Cerebellum (tissue), 5 donors: ENCODE measurements around a stretch of chr18.

DNA sequence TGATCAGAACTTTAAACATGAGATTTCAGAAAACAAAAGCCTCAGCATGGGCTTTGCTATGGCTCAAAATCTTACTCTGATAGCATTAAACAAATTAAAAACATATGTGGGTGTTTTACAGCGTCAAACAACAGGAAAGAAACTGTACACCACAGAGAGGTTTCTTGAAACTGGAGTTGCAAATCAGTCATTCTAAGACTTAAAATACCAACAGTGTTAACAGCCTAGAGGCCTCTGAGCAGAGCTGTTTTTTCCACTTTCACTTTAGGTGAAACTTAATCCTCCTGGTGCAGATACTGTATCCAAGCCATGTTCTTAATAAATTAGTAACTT is 30.0 kb downstream of the MBP start:
- PRO-cap, 3 experiments: no peak in any of the 3 experiments
- RAMPAGE, long total RNA: no peak

DNA sequence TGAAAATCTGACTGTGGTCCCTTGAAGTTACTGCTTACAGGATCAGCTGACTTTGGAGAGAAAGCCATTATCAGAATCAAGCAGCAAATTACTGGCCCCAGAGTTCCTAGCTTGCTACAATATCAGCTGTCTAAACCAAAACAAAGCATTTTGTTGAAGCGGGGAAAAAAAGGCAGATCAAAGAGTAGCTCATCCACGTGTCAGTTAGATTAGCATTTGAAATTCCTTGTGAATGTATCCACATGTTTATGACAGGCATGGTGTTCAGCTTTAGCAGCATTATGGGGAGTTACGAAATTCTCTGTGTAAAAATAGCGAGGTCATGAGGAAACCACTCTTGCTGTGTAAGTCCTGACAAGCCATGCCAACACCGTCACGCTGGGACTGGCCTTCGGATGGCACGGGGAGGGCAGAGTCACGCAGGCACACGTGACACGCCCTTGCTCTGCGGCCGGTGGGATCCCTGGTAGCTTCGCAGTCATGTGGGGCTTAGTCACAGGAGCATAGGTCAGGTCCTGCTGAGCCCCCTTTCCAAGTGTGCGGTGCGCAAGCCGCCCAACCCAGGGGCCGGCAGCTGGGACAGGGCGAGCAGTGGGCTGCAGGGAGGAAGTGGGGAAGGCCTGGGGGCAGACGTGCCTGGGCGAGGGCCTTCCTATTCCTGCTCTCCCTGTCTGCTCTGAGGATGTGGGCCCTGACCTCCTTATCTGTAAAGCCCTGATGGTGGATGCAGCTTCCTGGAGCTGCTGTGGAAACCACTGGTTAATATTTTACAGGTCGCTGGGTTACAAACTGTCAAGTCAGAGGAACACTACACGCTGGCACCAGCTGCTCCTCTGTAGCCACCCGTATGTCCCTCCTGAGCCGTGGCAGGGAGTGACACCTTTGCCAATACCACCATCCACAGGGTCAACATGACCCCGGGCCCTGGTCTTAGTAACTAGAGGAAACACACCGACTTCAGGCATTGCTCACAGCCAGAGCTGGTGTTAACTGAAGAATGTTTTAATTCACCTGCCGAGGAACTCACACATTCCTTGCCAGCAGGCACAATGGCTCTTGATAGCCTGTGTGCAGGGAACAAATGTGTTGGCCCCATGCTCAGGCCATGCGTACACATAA is 18.0 kb downstream of the MBP start:
- PRO-cap, 3 experiments: no peak in any of the 3 experiments
- RAMPAGE, long total RNA: no peak

GRCh38 chr18:77115392-77115804 is 17.2 kb downstream of the MBP start:
- PRO-cap, 3 experiments: no peak in any of the 3 experiments
- RAMPAGE, long total RNA: no peak

GRCh38 chr18:78122954-78123501 is 856.6 kb upstream of the SALL3 start:
- PRO-cap, 3 experiments: no peak in any of the 3 experiments
- RAMPAGE, long total RNA: no peak

- PRO-cap, 3 experiments: no peak in any of the 3 experiments
- RAMPAGE, long total RNA: no peak
Measured at GRCh38 chr18:78266439-78266781, 713.2 kb upstream of the SALL3 start.

DNA sequence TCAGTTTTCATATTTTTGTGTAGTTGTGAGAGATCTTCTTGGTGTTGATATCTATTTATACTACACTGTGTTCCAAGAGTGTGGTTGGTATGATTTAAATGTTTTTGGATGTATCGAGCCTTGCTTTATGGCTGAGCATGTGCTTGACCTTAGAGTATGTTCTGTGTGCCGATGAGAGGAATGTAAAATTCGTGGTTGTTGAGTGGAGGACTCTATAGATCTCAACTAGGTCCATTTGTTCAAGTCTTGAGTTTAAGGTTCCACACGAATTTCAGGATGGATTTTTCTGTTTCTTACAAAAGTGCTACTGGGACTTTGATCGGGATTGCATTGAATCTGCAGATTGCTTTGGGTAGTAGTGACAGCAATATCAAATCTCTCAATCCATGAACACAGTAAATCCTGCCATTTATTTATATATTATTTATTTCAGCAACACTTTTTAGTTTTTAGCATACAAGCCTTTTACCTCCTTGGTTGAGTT is 698.7 kb upstream of the SALL3 start:
- PRO-cap, 3 experiments: no peak in any of the 3 experiments
- RAMPAGE, long total RNA: no peak

DNA sequence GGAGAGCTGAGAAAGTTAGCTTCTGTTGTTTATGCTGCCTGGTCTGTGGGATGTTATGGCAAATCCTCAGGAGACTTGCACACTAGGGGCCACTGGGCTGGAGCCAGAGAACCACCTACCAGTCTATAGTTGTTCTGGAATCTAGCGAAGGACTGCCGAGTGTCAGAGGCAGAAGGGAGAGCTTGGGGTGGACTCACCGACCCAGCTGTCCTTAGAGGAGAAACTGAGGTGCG is 398.8 kb upstream of the SALL3 start:
- PRO-cap, 3 experiments: peak in 1 of 3 experiments; most common plus-strand start position 155 of the sequence (in 1)
- RAMPAGE, long total RNA: no peak

DNA sequence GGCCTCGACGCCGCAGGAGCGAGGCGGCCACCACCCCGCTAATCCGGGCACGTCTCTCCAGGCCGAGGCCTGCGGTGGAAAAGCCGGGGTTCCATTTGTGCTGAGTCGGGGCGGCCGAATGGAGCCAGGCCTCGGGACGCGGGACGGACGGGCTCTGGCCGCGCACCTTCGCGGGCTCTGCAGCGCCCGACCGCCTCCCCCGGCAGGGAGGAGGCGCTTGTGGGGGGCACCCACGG is 1.2 kb upstream of the NFATC1 start:
- PRO-cap, 3 experiments: no peak in any of the 3 experiments
- RAMPAGE, long total RNA: no peak

DNA sequence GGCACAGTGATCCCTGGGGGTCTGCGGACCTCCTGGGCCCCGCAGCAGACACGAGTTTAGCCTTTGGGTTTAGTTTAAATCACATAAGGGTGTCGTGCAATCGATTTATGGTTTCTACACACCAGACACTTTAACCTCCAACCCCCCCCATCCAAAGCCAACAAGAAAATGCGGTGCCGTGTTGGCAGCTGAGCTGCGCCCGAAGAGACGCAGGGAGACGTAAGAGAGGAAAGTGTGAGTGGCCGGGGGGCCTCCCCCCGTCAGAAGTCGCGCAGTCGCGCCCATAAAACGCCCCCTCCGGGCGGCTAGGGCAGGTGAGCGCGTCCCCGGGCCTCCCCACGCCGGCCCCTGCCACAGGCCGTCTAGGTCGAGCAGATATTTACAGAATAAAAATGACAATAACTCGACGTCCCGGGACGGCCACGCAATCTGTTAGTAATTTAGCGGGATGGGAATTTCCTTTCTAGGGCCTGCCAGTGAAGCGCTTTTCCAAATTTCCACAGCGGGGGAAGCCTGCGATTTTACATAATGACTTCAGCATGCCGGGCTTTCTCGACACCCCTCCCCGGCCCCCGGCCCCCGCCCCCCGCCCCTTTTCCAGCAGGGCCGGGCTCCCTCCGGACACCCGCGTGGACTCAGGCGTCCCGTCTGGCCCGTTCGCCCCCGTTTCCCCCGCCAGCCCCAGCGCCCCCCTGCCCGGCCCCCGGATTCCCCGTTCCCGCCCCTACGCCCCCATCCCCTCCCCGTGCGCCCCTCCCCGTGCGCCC is 729 bp upstream of the NFATC1 start:
- PRO-cap, 3 experiments: no peak in any of the 3 experiments
- RAMPAGE, long total RNA: no peak

DNA sequence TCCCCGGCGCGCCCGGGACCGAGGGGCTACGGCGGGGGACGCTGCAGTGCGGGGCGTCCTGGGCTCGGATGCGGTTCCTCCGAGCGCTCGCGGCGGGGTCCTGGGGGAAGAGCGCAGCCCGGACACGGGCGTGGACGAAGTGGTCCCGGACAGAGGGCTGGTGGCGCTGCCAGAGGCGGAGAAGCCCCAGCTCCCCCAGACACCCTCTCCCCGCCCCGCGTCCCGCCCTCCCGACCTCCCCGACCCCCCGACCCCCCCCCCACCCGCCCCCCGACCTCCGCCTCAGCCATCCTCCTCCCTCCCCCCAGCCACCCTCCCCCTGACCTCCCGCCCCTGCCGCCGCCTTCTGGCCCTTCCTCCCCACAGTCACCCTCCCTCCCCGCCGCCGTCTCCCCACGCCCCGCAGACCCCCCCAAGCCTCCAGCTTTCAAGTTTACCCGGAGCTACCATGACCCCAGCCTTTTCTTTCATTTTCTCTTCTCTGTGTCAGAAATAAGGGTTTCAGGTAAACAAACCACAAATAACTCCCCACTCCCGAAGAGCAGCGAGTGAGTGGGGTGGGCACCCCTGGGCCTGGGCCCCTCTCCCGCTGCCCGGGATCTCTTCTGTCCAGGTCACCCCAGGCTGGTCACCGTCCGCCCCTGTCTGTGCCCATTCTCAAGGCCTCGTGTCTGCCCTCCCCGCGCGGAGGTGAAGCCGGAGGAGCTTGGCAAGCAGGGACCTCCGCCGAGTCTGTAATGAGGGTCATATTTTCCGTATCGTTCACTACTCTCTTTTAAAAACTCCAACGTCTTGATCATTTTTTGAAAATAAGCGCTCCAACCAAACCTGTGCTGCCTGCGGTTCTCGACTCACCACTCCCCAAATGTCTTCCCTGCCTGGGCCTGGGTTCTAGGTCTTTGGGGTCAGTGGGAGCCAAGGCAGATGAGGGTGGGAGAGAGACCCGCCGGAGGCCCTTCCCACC is 5.1 kb downstream of the NFATC1 start:
- PRO-cap, 3 experiments: no peak in any of the 3 experiments
- RAMPAGE, long total RNA: no peak

- PRO-cap, 3 experiments: no peak in any of the 3 experiments
- RAMPAGE, long total RNA: no peak
Measured at GRCh38 chr18:79401546-79401714, 5.7 kb downstream of the NFATC1 start.

DNA sequence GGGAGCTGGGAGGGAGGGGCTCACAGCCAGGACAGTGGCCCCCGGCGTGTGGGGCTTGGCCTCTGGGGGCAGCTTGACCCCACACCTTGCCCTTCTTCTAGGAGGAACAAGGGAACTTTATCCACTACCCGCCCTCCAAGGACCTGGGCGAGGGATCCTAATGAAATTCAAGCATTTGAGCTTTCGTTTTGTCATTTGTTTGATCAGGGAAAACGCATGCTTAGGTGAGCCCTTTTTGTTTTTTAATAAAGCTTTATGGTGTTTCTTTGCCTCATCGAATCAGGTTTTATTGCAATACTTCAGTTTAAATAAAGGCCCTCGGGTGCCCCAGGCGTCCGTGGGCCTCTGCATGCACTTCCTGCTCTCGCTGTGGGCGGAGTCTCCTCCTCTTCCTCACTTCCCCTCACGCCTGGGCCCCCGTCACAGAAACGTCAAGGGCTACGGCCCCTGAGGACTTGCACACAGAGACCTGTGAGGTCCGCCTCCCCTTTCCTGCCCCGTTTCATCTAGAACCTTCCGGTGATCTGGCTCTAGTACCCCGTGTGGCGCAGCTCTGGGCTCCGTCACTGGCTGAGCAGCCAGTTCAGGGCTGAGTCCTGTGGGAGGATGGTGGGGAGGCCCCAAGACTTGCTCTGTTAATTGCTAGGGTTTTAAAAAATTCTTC is 9.9 kb downstream of the NFATC1 start:
- PRO-cap, 3 experiments: no peak in any of the 3 experiments
- RAMPAGE, long total RNA: no peak

DNA sequence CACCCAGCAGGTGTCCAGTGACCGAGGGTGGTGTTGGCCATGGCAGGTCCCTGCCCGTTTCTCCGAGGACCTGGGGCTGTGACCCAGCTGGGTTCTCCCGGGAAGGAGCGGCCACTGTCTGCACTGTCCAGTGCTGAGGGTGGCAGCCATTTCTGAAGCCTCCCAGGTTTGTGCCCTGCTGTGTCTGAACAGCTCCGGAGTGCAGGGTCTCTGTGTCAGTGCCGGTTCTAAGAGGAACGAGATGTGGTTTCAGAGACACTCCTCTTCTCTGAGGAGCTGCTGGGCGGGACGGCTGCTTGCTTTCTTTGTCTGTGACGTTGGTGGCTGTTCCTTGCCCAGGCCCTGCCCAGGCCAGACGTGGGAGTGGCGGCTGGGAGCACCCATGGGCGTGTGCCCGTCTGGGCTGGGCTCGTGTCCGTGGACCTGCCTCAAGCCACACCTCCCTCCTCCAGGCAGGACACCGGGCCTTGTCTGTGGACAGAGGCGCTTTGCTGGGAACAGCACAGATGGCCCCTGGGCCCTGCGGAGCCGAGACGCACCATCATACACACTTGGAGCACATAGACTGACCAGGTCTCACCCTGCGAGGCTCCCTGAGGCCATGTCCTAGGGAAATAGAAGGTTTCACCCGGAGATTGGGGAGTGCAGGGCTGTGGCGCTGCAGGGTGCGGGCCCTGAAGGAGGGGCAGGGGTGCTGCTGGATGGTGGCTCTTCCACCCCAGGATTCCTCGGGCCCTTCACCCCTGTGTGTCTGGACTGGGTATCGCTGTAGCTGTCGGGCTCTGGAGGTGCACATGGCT is 45.0 kb downstream of the NFATC1 start:
- PRO-cap, 3 experiments: no peak in any of the 3 experiments
- RAMPAGE, long total RNA: no peak

GRCh38 chr18:79453821-79454619 is 58.3 kb downstream of the NFATC1 start:
- PRO-cap, 3 experiments: no peak in any of the 3 experiments
- RAMPAGE, long total RNA: no peak

- PRO-cap, 3 experiments: no peak in any of the 3 experiments
- RAMPAGE, long total RNA: no peak
Measured at GRCh38 chr18:79616646-79617649, 62.7 kb upstream of the CTDP1 start.

DNA sequence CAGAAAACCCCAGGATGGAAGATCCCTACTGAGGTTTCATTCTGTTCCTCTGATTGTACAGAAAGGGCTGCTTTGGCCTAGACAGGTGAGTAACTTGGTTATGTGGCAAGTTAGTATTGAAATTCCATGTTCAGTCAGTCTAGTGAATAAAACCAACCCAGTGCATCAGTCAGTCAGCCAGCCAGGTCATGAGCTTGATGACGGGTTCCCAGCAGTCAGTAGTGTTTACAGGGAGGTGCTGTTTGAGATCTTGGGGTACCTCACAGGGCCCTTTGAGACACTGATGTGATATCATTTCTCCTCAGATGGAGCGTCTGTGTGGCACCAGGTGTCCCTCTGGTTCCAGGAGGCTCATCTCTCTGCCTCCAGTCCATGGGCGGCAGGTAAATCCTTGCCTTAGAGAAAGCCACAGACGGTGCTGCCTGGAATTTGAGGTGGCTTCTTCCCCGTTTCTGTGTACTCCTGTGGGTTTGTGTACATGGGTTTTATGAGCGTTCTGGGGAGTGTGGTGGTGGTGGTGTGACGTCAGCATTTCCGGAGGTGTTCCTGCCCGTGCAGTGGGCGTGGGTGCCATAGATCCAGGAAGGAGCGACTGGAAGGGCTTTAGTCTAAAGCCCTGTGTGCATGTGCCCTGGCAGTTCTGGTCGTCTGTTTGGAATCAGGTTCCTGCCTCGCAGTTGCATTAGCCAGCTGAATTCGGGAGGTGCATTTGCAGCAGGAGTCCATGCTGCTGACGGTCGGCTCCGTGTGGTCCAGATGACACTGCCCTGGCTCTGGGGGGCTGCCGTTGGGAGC is 2.0 kb downstream of the CTDP1 start:
- PRO-cap, 3 experiments: no peak in any of the 3 experiments
- RAMPAGE, long total RNA: no peak

DNA sequence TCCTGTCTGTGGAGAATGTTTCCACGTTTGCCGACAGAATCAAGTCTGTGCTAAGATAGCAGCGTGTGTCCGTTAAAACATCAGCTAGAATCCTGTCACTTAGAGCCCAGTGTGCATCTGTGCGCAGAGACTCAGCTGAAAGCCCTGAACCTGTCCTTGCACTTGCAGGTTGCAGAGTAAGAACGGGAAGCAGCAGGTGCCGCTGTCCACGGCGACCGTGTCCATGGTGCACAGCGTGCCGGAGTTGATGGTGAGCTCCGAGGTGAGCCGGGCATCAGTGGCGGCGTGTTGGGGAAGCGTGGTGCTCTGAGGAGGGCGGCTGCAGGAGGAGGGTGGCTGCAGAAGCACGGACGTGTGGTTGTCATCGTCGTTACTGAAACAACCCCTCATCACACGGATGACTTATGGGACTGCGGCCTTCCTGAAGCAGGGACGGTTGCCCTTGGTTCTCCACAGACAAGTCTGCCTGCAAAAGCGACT is 16.2 kb downstream of the CTDP1 start:
- PRO-cap, 3 experiments: no peak in any of the 3 experiments
- RAMPAGE, long total RNA: no peak

GRCh38 chr18:79735888-79736639 is 56.5 kb downstream of the CTDP1 start:
- PRO-cap, 3 experiments: no peak in any of the 3 experiments
- RAMPAGE, long total RNA: no peak

DNA sequence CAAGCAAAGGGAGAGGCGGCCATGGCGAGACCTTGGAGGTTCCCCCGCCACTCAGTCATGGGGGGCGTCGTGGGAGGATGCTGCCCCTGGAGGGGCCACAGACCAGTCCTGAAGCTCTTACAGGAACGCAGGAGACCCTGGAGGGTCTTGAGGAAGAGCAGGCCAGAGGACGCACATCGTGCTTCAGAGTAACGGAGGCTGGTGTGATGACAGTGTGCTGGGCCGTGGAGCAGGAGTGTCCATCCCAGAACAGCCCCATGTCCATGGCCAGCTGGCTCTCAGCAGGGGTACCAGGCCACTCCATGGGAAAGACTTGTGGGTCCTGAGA is 53.0 kb upstream of the KCNG2 start:
- PRO-cap, 3 experiments: no peak in any of the 3 experiments
- RAMPAGE, long total RNA: no peak

- PRO-cap, 3 experiments: no peak in any of the 3 experiments
- RAMPAGE, long total RNA: no peak
Measured at GRCh38 chr18:79798969-79799296, 1.2 kb downstream of the KCNG2 start.